ENCODE measurements around the genes TTC36 and DDX6.

DNA sequence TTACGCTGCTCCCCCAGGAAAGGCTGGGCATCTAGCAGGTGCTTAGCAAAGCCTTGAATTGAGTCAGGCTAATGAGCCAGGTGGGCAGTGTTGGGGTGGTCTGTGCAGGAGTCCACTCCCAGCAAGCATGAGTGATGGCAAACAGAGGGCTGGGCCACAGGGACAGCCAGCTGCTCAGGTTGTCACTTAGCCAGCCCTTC lies 149.9 kb downstream of the DSCAML1 start:
- PRO-cap, 7 experiments = no peak in any of the 7 experiments
- RAMPAGE, long total RNA, 2 experiments = no peak in any of the 2 experiments

GRCh38 chr11:117778973-117779269 lies 18.1 kb downstream of the DSCAML1 start:
- PRO-cap, 7 experiments = no peak in any of the 7 experiments
- RAMPAGE, long total RNA, 2 experiments = no peak in any of the 2 experiments

DNA sequence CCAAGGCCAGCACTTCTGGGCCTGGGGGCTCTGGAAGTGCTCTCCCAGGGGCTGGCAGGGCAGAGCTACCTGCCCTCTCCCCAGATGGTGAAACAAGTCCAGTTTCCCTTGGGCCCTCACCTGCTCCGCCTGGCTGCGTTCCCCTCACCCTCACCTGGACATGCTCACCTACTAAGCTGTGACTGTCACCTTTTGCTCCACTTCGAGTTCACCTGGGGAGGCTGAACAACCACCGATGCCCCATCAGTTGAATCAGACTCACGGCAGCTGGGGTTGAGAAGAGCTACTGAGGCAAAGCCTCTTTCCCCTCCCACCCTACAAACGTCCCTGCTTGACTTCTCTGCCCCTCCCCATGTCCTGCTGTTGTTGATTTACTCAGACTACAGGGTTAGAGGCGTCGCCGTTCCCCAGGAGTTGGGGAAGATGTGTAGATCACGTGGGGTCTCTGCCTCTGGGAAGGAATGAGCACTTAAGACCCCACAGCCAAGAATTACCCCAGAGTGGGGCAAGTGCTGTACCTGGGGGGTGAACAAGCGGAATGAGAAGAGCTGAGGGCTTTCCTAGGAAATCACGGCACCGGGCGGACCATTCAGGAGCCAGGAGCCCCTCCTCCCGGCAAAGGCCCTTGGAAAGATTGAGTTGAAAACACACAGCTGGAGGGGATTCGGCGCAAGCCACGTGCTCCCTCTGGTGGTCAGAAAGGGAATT lies 7.2 kb downstream of the FXYD2 start:
- PRO-cap, 7 experiments = peak in 1 of 7 experiments; most common minus-strand start position 540 of the sequence (in 1)
- RAMPAGE, long total RNA, 2 experiments = no peak in any of the 2 experiments

DNA sequence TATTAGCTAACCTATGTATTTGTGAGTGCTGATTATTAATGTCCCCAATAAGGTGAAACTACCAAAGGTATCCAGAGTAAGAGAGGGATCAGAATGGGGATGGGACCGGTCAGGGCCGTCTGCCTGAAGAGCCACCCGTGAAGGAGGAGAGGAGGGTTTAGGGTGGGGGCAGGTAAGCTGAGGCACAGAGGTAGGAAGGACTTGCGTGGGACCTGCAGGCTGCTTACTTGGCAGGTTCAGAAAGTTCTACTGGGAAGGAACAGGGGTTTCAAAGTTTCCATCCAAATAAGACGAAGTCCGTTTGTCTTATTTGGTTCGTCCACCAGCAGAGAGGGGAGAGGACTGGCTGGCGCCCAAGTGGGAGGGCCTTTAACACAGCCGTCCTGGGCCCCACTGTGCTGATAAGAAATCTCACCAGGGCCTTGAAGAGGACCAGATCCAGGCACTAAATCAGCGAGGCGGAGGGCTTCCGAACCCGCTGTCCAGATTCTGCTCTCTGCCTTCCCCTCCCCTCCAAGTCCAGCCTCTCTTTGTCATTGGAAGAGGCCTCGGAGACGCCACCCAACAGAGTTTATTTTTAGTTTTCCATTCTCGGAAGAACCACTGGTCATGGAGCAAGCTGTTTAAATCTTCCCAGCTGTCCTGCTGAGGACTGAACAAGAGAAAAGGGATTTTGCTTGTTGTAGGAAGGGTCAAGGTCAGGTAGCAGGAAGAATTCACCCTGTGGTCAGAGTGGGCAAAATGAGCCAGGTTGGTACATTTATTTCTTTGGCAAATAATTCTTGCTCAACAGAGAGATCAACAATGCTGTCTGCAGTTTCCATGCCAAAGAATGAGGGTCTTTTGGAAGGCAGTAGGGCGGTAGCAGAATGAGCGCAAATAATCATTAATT lies 9.3 kb upstream of the FXYD6 start:
- PRO-cap, 7 experiments = peak in 7 of 7 experiments; most common plus-strand start position 588 of the sequence (in 7); most common minus-strand start position 491 of the sequence (in 6)
- RAMPAGE, long total RNA, 2 experiments = no peak in any of the 2 experiments

DNA sequence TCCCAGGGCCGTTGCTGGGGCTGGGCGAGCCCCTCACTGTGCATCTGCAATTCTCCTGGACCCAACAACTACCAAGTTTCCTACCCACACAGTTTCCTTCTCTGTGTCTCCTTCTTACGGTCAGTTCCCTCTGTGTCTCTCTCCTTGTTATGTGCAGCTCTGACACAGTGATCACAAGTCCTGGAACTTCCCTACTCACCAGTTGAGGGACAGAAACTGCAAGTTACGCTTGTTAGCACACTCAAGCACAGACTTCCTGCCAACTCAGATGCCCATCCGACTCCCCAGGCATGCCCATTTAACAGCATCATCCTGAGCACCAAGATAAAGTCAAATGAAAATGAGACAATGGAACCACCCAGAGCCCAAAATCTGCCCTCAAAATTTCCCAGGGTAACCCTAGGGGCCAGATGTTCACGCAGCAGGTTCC lies 6.4 kb upstream of the IL10RA start:
- PRO-cap, 7 experiments = peak in 1 of 7 experiments; most common minus-strand start position 161 of the sequence (in 1)
- RAMPAGE, long total RNA, 2 experiments = no peak in any of the 2 experiments

DNA sequence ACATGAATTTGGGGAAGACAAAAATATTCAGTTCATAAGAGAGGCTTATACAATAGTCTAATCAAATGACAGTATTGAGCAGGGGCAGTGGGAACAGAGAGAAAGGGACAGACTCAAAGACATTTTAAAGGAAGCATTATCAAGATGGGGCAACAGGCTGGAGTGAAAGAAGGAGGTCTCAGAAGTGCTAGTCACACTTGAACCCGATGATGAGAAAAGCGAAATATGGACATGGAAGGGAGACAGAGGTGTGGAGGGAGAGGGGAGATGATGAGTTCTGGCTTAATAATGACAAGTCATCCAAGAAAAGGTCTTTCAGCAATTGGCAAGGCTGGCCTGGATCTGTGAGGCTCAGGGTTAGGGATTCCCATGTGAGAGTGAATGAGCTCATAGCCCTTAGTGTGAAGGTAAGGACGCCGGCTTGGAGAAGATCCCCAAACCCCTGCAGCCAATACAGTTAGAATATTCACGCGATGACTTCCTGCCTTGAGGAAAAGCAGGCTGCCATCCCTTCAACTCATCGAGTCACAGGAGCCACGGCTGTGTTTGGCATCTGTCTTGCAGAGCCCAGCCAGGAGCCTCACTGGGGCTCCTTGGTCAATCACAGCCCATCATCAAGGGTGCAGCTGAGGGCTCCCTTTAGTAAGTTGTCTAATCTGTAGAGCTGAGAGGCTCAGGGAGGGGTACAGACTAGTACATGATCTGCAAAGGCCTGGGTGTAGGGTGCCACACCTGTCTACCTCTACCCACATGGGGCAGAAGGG lies 18.2 kb downstream of the IL10RA start:
- PRO-cap, 7 experiments = no peak in any of the 7 experiments
- RAMPAGE, long total RNA, 2 experiments = no peak in any of the 2 experiments

GRCh38 chr11:118074662-118075308 lies 2.1 kb upstream of the TMPRSS4 start:
- PRO-cap, 7 experiments = no peak in any of the 7 experiments
- RAMPAGE, long total RNA, 2 experiments = no peak in any of the 2 experiments

- PRO-cap, 7 experiments = no peak in any of the 7 experiments
- RAMPAGE, long total RNA, 2 experiments = no peak in any of the 2 experiments
Measured at GRCh38 chr11:118202623-118203277, 22.1 kb downstream of the JAML start.

GRCh38 chr11:118305577-118306290 lies 1.2 kb downstream of the CD3E start:
- PRO-cap, 7 experiments = no peak in any of the 7 experiments
- RAMPAGE, long total RNA, 2 experiments = no peak in any of the 2 experiments

- PRO-cap, 7 experiments = no peak in any of the 7 experiments
- RAMPAGE, long total RNA, 2 experiments = no peak in any of the 2 experiments
Measured at GRCh38 chr11:118341905-118342341, 582 bp downstream of the CD3D start.

GRCh38 chr11:118526966-118528089 lies at the start of gene TTC36:
TSS of gene TTC36 (plus strand) at chr11:118527474.
- PRO-cap, 7 experiments = no peak in any of the 7 experiments
- RAMPAGE, long total RNA, 2 experiments = no peak in any of the 2 experiments

DNA sequence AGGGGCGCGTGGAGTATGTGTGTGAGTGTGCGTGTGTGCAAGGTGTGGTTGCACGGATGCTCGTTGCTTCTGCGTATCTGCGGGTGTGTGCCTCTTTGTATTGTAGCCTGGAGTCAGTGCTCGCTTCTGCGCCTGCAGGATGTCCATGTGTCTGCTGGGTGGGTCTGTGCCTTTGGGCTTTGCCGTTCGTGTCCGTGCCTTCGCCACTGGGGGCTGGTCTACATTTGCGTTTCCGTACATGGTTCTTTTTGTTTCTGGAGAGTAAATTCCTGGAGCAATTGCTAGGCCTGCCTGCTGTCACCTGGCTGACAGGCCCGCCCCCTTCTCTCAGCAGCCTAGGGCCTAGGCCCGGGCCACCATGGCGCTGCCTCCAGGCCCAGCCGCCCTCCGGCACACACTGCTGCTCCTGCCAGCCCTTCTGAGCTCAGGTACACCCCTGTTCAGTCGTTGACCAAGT lies 480 bp downstream of the TMEM25 start:
- PRO-cap, 7 experiments = no peak in any of the 7 experiments
- RAMPAGE, long total RNA, 2 experiments = no peak in any of the 2 experiments

DNA sequence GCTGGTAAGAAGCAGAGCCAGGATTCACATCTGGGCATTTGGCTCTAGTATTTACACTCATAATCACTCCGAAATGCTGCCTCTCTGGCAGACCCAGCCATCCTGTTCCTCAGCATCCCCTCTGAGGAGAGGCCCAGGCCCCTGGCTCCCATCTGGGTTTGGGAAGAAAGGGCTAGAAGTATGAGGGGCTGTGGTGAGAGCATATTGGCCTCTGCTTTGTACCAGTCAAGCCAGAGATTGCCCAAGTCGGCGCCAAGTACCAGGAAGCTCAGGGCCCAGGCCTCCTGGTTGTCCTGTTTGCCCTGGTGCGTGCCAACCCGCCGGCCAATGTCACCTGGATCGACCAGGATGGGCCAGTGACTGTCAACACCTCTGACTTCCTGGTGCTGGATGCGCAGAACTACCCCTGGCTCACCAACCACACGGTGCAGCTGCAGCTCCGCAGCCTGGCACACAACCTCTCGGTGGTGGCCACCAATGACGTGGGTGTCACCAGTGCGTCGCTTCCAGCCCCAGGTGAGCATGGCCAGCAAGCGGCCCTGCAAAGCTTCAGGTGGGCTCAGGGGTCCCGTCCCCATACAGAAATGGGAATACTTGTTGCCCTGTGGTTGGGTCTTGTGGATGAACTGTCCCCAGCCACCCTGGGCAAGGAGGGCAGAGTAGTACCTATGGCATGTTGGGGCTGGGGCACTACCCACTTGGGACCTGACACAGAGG lies 1.9 kb downstream of the TMEM25 start:
- PRO-cap, 7 experiments = no peak in any of the 7 experiments
- RAMPAGE, long total RNA, 2 experiments = no peak in any of the 2 experiments

DNA sequence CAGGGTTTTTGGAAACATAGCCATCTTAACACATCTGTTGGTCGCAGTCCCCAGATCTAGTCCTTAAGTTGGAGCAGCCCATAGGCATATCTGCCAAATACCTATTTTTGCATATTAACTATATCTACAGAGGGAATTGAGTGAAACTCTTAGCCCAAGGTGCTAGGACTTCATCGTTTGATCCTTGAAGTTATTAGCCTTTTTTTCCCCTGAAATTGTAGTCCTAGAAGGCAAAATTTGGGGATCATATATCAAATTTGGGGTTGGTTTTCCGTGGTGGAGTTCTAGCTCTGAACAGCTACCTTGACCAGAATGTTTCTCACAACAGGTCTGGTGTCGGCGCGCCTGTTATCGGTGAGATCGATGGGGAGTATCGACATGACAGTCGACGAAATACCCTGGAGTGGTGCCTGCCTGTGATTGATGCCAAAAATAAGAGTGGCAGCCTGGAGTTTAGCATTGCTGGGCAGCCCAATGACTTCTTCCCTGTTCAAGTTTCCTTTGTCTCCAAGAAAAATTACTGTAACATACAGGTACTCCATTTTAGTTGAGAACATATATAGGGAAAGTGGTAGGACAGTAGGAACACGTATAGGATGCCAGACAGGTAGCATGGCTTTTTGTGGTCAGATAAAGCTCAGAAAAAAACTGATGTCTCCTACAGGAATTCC lies 9.9 kb upstream of the PHLDB1 start:
- PRO-cap, 7 experiments = no peak in any of the 7 experiments
- RAMPAGE, long total RNA, 2 experiments = no peak in any of the 2 experiments

GRCh38 chr11:118606113-118606548 lies 1.3 kb upstream of the PHLDB1 start:
- PRO-cap, 7 experiments = no peak in any of the 7 experiments
- RAMPAGE, long total RNA, 2 experiments = no peak in any of the 2 experiments

GRCh38 chr11:118620544-118620881 lies 13.1 kb downstream of the PHLDB1 start:
- PRO-cap, 7 experiments = no peak in any of the 7 experiments
- RAMPAGE, long total RNA, 2 experiments = no peak in any of the 2 experiments

- PRO-cap, 7 experiments = no peak in any of the 7 experiments
- RAMPAGE, long total RNA, 2 experiments = no peak in any of the 2 experiments
Measured at GRCh38 chr11:118645167-118645984, 34.1 kb downstream of the TREH start.

DNA sequence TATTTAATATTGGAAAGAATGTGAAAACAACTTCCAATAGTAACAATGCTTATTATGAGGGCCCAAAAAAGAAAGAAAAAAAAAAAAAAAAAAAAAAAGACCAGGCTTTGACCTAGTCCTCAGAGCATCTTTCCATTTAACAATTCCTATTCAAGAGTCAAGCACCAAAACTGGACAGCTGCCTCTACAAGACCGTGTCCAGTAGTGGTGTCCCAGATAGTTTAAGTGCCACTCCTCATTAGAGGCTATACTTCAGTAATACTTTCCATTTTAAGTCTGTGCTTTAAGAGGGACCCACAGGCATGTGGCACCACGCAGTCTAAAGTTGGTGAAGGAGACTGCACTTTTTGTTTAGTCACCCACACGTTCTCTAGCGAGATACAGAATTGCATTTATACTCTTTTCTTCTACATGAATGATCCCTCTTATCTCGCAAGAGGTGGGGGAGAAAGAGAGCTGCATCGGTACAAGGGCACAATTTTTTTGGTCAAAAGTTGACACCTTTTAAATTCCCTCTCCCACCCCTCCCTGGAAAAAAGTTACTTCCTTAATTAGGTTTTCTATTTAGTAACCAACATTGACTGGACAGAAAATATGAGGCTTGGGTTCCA lies 41.6 kb downstream of the DDX6 start:
- PRO-cap, 7 experiments = no peak in any of the 7 experiments
- RAMPAGE, long total RNA, 2 experiments = no peak in any of the 2 experiments

DNA sequence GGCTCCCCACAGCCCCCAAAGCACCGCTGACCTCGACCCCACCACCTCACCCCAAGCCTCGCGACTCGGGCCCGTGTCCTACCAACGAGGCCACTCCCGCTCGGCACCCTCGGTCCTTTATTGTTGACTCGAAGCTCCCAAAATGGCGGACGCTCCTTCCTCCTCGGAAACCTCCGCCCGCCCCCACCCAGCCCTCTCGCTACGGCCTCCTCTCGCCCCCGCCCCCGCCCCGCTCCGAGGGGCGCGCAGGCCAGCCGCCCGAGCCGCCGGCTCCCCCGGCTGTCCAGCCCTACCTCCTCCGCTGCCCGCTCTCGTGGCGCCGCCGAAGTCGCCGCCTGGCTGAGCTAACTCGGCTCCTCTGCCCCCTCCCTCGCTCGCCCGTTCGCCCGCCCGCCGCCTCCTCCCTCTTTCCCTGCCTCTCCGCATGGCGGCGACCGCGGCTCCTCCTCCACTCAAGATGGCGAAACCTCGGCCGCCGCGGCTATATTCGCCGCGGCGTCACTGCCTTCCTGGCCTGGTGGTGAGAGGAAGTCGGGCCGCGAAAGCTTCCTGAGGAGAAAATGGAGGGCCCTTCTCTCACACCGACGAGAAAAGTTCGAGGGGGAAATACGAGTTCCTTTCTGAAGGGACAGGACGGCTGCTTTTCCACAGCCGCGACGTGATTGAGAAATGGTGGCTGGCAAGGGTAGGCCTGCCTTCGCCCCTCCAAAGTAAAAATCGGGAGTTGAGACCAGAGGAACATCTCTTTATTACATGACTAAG lies at the start of gene DDX6:
Gene DDX6, minus strand, starts transcription at position 360 of the 762 bp plus-strand sequence.
- PRO-cap, 7 experiments = peak in 7 of 7 experiments; most common plus-strand start position 451 of the sequence (in 7); most common minus-strand start position 185 of the sequence (in 6)
- RAMPAGE, long total RNA, 2 experiments = start-site peak on the plus strand in 2 of 2 experiments, centred at positions 445 to 450 of the sequence, 53 to 57 reads per replicate; start-site peak on the minus strand in 2 of 2 experiments, centred at positions 121 to 343 of the sequence, 297 to 3,363 reads per replicate

DNA sequence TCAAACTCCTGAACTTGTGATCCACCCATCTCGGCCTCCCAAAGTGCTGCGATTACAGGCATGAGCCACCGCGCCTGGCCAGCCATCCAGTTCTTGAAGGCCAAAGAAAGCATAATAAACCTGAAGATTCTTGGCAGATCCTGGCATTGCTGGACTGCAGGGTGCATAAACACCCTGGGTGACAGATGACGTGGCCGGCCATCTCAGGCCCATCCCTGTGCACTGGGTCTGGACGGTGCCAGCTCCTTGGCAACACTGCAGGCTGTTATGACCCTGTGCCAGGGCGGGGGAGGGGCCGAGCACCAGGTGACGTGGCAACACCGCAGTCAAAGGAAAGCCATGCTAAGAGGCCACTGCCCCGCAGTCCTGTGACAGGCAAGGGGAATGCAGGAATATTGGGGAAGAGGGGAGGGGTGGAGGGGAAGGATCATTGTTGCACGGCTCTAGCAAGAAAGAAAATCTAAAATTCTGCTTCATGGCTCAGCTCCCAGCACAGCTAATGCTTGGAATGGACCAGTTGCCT lies 29.4 kb upstream of the DDX6 start:
- PRO-cap, 7 experiments = no peak in any of the 7 experiments
- RAMPAGE, long total RNA, 2 experiments = no peak in any of the 2 experiments

Data from ovary (tissue), 7 donors.